ENCODE results near the genes VPS51 and POLA2.

DNA sequence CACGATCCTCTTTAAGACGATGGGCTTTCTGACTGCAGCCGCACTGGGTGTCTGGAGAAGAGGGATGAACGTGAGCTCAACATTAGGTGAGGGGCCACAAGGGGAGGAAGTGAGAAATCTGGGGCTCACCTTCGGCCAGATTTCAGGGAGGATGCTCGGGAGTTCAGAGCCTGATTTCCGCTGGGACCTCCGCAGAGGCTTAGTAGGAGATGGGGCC is 432 bp downstream of the CDCA5 start:
- PRO-cap: unidirectional peak, plus-strand start at position 14 of the sequence; unidirectional peak, plus-strand start at position 138 of the sequence

DNA sequence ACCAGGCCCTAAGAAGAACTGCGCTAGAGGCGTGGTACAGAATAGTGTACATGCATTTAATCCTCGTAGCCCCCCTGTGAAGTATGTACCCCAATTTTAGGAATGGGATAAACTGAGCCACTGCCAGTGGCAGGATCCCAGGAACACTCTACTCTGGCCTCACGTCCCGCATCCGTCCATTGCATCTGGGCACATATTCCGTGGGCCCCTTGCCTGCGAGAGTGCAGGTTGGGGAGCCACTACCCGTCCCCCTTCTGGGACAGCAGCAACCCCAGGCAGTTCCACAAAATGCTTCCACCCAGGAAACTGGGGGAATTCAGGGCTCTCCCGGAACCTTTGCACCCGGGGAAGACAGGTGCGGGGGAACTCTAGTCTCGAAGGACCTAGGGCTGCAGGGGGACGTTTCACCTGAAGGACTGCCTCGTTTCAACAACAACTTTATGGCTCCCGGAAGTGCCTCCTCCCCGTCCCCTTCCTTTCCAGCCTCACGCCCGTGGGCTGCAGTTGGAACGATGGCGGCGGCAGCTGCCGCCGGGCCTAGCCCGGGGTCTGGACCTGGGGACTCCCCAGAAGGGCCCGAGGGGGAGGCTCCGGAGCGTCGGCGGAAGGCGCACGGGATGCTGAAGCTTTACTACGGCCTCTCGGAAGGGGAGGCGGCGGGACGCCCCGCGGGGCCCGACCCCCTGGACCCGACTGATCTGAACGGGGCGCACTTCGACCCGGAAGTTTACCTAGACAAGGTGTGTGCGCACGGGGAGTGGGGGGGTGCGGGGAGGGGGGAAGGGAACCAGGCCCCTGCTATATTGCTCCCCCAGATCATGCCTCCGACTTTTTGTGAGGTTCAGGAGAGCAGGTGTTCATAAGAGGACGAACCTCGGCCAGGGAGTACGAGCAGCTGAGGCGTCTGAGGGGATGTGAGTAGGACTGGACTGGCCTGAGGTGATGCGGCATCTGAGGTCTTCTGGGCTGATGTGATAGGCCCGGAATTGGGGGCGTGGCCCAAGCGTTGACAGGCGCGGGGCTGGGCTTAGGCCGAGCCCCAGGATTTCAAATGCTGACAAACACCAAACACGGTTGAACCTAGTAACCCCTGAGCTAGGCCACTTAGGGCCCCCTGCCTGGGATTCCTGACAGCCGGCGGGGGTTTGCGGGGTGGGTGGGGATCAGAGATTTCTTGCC is at the start of gene VPS51:
VPS51 (plus strand) TSS at position 476 of the 1,179 bp plus-strand sequence.
- PRO-cap: bidirectional peak, plus-strand start at position 503 of the sequence, minus-strand start at position 290 of the sequence; bidirectional peak, plus-strand start at position 1,050 of the sequence, minus-strand start at position 953 of the sequence

DNA sequence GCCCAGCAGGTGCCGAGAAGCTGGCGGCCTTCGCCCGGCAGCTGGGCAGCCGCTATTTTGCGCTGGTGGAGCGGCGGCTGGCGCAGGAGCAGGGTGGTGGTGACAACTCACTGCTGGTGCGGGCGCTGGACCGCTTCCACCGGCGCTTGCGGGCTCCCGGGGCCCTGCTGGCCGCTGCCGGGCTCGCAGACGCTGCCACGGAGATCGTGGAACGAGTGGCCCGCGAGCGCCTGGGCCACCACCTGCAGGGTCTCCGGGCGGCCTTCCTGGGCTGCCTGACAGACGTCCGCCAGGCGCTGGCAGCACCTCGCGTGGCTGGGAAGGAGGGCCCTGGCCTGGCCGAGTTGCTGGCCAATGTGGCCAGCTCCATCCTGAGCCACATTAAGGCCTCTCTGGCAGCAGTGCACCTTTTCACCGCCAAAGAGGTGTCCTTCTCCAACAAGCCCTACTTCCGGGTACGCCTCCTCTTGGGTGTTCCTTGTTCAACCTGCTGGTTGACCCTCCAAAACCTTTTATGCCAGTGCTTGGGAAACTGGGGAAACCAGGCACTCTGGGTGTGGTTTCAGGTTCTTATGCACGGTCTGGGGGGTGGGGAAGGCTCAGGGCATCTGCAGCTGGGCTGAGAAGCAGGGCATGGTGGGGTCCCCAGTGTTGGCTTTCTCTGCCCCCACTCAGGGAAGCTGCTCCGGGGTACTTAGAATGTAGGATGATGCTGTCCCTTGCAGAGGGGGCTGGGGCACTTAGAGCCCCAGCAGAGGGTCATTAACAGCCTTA is 3.0 kb upstream of the TM7SF2 start:
- PRO-cap: no peak

GRCh38 chr11:65113671-65114520 is 2.2 kb downstream of the TM7SF2 start:
- PRO-cap: no peak

DNA sequence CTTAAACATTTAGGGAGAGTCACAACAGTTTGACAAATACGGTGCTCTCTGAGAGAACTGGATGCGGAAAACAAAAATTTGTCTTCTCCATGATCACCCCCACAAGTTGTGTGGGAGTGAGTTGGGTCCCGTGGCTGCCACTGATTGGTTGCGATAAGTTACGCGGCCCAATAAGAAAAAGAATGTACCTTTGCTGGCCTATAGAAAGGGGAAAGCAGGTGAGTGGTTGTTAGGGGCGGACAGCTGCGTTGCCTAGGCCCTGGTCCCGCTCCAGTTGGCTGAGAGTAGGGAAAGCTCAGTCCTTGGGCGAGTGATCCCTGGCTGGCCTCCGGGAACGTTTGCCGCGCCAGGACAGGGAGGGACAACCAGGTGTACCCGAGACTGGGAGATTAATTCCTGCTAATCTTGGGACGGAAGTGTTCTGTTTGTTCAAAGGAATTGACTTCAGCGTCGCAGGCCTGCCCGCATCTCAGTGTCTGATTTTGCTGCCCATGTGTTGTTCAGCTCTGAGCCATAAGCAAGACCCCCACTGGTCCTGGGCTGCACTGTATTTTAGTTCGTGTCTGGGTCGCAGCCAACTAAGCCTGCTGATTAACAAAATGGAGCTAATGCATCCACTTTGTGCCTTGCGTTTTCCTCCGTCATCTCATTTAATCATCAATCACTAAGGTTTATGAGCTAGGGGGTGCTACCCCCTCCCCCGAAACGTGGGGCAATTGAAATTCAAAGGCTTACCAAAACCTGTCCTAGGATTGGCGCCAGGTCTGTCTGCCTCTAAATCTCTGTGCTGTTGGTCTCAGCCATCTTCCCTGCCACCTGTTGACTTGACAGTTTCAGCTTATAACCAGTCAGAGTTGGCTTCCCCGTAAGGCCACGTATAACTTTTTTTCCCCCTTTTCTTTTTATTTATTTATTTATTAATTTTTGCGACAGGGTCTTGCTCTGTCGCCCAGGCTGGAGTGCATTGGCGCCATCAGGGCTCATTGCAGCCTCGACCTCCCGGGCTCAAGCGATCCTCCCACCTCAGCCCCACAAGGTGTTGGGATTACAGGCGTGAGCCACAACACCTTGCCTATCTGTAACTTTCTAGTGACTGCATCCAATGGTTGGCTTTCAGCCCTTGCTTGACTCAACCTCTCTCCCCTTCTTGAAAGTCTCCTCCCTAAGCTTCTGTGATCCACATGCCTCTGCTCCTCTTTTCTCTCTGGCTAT is 1.0 kb upstream of the SYVN1 start:
- PRO-cap: bidirectional peak, plus-strand start at position 298 of the sequence, minus-strand start at position 112 of the sequence

- PRO-cap: no peak
Observed at GRCh38 chr11:65136535-65137084, 2.3 kb upstream of the SYVN1 start.

GRCh38 chr11:65261581-65262533 is at the start of gene POLA2:
Gene POLA2, plus strand, starts transcription at chr11:65261962.
- PRO-cap: bidirectional peak, plus-strand start at chr11:65261962, minus-strand start at chr11:65261759; bidirectional peak, plus-strand start at chr11:65262361, minus-strand start at chr11:65262337

DNA sequence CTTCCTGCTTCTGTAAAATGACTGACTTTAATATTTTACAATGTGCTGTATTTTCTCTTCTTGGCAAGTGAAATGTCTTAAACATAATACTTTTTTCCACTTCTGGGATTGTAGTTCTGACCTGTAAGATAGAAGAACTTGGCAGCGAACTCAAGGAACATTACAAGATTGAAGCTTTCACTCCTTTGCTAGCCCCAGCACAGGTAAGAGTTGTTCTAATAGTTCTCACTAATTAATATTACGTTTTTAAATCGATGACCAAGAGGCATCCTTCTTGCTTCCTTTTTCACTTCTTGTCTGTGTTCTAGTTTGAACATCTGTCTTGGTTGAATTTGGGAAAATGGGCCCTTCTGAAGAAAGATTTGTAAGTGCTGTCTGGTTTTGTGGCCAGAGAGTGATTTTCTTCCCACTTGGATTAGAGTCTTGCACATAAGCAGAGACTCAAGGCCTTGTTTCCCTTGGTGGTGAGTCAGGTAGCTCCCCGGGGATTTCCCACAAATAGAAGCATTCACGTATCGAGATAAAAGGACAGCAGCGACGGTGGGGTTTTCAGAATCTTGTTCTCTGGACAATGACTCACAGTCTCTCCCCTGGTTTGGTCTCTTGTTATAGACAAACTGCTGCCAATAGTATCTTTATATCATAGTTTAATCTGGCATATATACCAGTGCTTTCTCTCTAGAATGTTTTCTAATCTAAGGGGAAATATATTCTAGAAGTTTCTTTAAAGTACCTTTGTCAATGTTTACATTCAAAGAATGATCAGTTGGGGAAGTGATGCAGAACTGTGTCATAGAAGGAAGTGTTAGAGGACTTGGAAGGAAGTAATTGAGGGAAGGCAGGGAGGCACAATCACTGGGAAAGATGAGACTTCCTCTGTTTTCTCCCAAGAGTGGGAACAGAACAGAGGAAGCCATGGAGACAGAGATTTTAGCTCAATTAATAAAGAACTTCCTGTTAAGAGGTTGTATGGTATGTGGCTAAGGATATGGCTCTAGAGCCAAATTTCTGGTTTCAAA is 18.0 kb downstream of the POLA2 start:
- PRO-cap: no peak

- PRO-cap: unidirectional peak, minus-strand start at chr11:65317583
Observed at GRCh38 chr11:65317518-65317881, 2.8 kb downstream of the CDC42EP2 start.

DNA sequence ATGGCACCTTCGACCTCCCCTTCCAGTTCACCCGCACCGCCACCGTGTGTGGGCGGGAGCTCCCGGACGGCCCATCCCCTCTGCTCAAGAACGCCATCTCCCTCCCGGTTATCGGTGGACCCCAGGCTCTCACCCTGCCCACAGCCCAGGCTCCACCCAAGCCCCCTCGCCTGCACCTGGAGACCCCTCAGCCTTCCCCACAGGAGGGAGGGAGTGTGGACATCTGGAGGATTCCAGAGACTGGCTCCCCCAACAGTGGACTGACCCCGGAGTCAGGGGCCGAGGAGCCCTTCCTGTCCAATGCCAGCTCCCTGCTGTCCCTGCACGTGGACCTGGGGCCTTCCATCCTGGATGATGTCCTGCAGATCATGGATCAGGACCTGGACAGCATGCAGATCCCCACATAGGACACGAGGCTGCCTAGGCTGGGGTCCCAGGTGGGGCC is 6.5 kb downstream of the CDC42EP2 start:
- PRO-cap: no peak

DNA sequence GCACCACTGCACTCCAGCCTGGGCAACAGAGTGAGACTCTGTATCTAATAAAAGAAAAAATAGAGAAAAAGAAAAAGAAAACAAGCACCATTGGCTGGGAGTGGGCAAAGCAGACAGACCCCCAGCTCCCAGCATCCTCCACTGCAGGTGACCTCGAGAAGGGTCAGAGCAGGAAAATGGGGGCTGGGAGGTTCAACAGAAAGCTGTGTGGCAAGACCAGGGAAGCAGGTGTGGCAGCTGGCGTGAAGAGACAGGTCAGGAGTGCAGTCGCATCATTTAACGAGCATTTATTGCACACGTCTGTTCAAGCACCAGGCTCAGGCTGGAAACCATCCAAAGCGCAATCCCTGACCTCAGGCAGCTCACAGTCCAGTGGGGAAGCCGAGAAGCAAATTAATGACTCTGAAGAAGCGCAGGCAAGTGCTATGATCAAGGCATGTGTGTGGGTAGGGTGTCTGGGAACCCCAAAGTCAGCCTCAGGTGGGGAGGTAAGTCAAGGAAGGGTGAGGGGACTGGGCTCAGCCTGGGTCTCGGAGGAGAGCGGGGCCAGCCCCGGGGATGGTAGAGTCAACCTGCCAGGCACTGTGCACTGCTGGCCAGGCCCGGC is 7.4 kb downstream of the SLC25A45 start:
- PRO-cap: no peak

DNA sequence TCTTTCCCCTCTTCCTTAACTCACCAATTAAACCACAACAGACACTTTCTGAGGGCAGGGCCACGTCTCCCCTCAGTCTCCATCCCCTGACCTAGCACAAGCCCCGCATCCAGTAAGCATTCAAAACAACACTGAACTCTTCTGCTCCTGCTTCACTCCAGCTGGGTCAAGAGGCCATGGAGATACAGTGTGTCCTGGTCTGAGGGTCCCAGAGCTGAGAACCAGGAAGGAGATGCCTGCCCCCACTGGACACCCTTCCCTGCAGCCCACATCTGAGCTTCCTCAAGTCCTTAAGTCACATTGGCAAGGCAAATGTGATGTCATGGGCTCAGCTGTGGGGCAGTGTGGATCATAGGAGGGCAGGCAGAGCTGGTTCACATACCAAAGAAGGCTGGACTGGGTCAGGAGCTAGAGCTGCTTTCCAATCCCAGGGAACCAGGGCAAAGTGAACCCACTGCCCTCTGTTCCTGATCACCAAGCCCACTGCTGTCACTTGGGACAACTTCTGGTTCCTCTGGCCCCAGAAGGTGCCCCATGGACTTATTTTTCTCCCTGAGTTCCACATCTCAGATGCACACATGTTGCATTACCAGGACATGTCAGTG is 1.3 kb upstream of the FRMD8 start:
- PRO-cap: no peak

DNA sequence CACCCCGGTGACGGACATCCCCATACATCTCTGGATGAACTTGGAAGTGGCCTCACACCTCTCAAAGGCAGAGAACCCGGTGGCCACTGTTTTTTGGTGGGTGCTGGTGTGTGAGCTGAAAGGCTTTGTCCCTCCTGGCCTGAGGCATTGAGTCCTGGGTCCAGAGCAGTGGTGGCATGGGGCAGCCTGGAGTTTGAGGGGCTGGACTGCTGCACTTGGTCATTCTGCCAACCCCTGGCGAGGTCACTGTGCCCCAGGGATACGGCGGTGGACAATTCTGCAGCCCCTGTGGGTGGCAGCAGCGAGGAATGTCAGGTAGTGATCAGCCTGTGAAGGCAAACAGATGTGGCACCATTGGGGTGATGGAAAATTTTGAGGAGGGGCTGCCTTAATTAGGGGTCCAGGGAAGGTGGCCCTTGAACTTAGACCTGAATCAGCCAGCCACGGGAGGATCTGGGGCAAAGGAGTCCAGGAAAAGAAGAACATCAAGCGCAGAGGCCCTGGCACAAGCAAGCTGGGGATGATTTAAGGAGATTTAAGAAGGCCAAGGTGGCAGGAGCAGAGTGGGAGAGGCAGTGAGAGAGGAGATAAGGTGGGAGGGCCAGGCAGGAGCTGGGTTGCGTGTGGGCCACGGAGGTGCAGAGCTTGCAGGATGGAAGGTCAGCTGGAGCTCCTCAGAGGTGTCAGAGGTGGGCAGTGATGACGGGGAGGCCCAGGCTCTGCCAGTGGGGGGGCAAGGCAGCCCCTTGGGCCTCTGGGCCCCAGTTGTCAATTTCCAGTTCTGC is 6.2 kb downstream of the FRMD8 start:
- PRO-cap: no peak

DNA sequence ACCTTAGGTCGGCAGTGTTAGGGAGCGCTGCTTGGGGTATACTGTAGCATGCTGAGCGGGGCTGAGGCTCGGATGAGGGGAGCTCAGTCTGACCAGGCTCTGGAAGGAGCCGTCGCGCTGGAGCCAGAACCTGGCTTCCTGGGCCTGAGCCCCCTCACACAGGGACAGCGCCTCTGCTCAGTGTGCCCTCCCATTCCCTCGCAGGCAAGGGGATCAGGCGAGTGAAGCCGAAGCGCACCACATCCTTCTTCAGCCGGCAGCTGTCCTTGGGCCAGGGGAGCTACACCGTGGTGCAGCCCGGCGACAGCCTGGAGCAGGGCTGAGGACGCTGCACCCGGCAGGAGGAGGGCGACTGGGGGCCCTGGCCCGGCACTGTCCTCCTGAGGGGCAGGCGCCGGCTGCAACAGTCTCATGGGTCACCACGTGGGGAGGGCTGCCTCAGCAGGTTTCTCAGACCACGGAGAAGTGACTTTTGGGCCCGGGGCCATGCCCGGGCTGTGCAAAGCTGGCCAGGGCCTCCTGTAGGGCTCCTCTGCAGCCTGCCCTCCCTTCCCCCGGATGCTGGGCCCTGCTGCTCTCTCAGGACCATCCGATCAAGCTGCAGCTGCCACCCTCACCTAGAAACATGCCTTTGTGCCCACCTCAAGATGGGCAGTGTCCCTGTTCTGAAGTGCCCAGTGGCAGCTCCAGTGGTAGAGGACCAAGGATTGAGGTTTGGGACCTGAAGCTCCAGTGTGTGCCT is 24.8 kb downstream of the FRMD8 start:
- PRO-cap: no peak

DNA sequence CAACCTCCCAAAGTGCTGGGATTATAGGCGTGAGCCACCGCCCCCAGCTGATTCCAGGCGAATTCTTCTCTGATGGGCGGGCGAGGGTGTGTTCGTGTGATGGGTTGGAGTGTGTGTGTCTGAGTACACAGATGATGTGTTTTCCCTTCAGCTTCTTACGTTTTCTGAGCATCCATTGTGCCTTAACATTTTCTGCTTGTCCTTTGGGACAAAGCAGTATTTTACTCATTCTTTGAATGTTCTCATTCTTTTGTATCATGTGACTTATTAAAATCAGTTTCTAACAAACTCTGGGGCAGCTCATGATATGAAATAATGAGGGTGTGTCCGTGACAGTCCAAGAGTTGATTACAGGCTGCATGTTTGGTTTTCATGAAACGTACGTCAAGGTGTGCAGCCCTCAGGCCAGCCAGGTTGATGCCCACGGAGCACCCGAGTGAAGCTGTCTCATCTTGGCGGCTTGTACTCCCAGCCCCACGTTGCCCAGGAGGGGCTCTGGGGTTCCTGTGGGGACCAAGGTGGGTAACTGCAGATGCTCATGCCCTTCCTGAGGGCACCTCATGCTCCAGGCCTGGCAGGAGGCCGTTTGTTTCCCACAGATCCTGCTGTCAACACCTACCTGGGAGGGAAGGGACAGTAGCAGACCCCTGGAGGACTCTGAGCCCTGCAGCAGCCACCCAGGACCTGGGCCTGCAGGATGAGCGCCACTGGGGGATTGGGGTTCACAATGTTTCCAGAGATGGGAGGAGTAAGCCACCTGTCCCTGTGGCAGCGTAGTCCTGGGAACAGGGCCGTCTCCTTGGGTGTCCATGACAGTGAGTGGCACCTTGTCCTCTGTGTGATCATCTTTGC is 27.0 kb downstream of the FRMD8 start:
- PRO-cap: no peak

DNA sequence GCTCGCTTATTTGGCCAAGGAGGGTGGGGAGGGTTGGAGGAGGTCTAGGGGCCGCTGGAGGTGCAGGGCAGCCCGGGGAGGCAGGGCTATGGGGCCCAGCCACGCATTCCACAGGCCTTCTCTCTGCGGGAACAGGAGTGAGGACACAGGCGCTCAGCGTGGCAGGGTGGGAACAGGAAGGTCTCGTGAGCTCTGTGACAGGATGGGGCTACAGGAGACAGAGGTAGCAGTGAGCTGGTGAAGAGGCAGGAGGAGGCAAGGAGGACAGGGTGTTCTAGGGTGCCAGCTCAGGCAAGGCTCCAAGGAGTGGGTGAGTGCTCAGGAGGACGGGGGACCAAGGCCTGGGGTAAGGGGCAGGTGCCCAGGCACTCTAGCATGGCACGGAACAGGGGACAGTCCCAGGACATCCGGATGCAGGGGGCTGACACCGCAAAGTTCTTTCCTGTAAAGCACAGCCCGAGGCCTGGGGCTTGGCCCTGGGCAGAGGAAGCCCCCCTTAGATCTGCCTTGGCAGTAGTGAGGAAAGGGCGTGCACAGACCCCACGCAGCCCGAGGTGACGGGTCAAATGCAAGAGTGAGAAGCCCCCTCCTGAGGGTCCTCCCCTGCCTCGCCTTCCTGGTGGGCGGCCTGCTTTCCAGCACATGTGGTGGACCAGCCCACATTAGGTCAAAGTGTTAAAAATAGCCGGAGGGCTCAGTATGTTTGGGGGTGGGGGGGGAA is 31.4 kb downstream of the FRMD8 start:
- PRO-cap: unidirectional peak, plus-strand start at position 233 of the sequence; bidirectional peak, plus-strand start outside the sequence, minus-strand start at position 664 of the sequence

- PRO-cap: bidirectional peak, plus-strand start at chr11:65422798, minus-strand start at chr11:65422706
Observed at GRCh38 chr11:65422779-65423521, 36.5 kb downstream of the FRMD8 start.

- PRO-cap: no peak
Observed at GRCh38 chr11:65427630-65428617, 41.5 kb downstream of the FRMD8 start.

GRCh38 chr11:65432924-65433947 is 46.8 kb downstream of the FRMD8 start:
- PRO-cap: no peak

GRCh38 chr11:65492550-65493652 is 32.0 kb upstream of the SCYL1 start:
- PRO-cap: no peak

All from H9 (cell line).